Measurements from ENCODE around the genes AEBP1, CAMK2B and OGDH.

GRCh38 chr7:44018674-44019631 is 21.3 kb downstream of the SPDYE1 start:
- RAMPAGE, long total RNA, result start-site peak on the minus strand at chr7:44019145-44019185, 95 and 70 reads in 2 replicates
- RRBS, result under 1% methylated on average over 5 of the region's 69 CpGs

DNA sequence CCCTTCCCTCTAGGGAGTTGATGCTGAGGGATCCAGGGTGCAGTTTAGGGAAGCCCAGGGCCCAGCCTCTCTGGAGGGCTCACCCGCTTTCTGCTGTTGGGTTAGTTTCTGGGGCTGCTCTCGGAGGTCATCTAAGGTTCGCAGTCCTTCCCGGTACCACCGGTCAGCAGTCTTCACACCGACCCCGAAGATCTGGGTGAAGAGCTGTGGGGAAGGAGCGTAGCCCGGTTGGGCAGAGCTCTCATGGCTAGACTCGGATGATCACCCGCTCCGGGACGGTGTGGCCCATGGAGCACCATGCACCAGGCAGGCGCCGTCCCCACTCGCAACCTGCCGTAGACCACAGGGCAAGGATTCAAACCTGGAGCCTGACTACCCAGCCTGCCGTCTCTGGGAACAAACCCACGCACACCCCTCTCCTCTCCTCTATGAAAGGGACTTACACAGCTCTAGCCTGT is 5.9 kb downstream of the POLM start:
- RAMPAGE, long total RNA, result no peak
- RRBS, result 92% methylated on average over 5 of the region's 19 CpGs

GRCh38 chr7:44103701-44104890 is at the start of gene AEBP1:
TSS of gene AEBP1 (plus strand) at chr7:44104345.
- RAMPAGE, long total RNA, result start-site peak on the plus strand at chr7:44104324-44104385, 52 and 212 reads in 2 replicates
- RRBS, result 1% methylated on average over 19 of the region's 94 CpGs

- RAMPAGE, long total RNA, result no peak
- RRBS, result no CpG with 5 or more reads among the region's 5 CpGs
These were observed 2.8 kb upstream of the MYL7 start for GRCh38 chr7:44143838-44144433.

GRCh38 chr7:44313489-44314017 is 11.8 kb downstream of the CAMK2B start:
- RAMPAGE, long total RNA, result no peak
- RRBS, result no CpG with 5 or more reads among the region's 10 CpGs

- RAMPAGE, long total RNA, result no peak
- RRBS, result 2% methylated on average over 16 of the region's 121 CpGs
These were observed at the start of gene CAMK2B for GRCh38 chr7:44325229-44326328. TSS of gene CAMK2B (minus strand) at chr7:44325594.

DNA sequence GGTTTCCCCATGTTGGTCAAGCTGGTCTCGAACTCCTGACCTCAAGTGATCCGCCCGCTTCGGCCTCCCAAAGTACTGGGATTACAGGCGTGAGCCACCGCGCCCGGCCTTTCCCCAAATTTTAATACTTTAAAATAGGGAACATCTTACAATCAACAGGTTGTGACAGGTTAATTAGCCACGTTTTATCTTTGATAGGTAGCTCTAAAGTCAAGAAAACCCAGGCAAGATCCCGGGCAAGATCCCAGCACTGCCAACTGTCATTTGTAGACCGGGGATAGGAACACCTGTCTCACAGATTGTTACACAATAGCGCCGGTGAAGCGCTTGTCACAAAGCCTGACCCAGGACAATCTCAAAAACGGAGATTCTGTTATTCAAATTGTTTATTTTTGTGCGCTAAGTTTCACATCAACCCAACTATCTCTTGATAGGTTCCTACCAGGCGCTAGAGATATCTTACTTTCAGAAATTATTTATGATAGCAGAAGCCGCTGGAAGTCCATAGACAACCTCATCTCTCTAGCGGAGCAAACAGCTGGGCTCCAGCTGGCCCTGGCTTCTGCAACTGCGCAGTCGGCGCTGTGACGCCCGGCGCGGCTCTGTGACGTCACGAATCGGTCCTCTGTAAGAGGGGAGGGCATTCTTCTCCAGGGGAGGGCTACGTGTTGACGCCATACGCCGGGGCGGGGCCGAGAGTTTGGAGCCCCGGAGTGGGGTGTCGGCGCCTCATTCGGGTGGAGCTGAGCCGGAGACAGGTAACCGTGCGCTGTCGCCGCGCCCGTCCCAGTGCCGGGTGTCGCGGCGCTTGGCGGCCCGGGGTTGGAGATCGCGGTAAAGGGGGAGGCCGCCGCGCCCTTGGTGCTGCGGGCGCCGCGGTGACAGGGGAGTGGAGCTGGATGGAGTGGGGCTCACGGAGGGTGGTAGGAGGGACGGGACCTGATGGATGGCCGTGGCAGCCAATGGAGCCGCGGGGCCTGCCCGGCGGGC is at the start of gene OGDH:
Gene OGDH, plus strand, starts transcription at position 732 of the 990 bp plus-strand sequence.
- RAMPAGE, long total RNA, result start-site peak on the plus strand centred at position 710 of the sequence, 53 bp wide, 131 and 372 reads in 2 replicates
- RRBS, result 1% methylated on average over 26 of the region's 68 CpGs

DNA sequence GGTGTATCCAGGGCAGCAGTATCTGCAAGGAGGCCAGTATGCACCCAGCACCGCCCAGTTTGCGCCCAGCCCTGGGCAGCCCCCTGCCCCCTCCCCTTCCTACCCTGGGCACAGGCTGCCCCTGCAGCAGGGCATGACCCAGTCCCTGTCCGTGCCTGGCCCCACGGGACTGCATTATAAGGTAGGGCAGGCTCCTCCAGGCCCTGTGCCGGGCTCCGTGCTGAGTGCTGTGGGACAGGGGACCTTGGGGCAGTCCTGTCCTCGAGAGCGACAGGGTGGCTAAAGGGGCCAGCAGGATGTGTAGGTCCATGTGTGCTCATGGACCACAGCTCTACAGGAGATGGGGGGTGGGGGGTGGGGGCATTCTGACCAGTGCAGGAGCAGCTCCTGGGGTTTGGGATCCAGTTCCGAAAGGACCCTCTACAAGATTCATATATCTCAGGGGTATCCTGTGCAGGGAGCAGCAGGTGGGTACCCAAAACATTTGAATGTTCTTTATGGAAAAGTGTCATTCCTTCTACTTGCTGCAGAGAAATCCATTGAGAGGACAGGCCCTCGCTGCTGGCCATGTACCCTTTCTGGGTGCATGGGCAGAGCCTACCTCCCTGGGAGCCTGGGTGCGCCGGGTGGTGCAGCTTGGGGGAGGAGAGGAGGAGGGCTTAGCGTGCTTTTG is 10.8 kb downstream of the ZMIZ2 start:
- RAMPAGE, long total RNA, result no peak
- RRBS, result no CpG with 5 or more reads among the region's 13 CpGs

DNA sequence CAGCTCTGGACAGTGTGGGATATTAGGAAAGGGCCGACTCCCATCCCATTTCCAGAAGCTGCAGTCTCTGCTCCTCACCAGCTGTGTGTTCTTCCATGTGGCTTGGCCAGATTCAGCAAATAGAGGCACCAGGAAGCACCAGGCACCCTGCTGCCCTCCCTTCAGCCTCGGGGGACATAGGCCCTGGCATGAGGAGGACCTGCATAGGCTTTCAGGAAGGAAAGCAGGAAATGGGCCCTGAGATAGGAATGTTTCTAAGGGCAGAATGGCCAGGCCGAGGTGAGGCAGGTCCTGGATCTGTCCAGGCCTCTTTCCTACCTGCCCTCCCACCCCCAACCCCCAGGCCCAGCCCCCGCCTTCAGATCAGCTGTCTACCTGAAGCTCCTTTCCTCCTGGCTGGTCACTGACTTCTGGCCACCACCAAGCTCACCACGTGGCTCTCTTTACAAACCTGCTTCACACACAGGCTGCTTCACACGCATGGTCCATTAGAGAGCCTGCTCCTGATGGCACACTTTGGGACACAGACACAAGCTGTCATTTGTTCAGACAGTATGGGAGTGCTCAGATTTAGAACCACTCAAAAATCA is 27.6 kb upstream of the PURB start:
- RAMPAGE, long total RNA, result no peak
- RRBS, result no CpG with 5 or more reads among the region's 6 CpGs

- RAMPAGE, long total RNA, result no peak
- RRBS, result no CpG with 5 or more reads among the region's 2 CpGs
These were observed 11.9 kb downstream of the MYO1G start for GRCh38 chr7:44967067-44967255.

DNA sequence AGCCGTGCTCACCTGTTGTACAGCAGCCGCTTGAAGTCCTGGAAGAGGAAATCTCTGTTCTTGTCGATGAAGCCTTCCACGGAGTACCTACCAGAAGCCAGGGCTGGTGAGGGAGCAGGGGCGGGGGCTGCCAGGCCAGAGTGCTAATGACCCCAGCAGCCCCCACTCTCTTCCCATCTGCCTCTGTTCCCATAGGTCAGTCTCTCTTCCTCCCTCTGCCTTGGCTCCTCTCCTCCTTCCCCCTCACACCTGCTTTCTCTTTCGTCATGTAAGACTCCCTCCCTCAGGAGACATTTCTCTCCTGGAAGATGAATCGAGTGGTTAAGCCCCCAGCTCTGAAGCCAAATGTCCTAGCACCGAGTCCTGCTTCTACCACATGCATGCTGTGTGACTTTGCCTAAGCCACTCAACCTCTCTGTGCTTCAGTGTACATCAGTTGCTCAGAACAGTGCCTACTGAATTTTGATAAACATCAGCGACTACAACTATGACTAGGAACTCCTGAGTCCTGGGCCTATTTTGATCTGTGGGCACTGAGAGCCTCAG is 10.9 kb downstream of the MYO1G start:
- RAMPAGE, long total RNA, result no peak
- RRBS, result no CpG with 5 or more reads among the region's 9 CpGs

DNA sequence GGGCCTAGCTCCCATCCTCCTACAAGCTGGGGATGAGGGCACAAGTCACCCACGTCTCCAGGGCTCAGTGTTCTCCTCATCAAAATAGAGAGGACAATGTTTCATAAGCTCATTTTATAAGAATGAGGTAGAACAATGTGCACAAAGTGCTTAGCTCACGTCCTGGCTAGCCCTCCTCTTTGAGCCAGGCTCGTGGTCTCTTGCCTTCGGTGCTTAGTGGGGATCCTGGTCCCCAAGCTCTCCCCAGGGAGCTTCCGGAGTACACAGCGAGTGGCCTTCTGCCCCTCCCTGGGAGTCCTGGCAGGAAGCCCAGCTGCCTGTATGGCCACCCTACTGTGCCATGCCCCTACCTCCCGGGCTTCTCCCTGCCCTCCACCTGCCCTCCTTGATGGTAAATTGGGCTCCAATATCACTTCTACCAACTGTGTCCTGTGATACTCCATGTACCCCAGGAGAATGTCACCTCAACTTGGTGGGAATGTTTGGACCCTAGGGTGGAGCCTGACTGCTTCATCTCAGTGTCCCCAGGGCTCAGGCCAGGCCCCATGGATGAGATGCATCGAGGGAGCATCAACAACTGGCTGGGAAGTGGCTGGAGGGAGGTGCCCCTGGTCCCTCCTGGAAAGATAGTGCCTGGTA is 808 bp downstream of the MYO1G start:
- RAMPAGE, long total RNA, result no peak
- RRBS, result 69% methylated on average over 3 of the region's 8 CpGs

DNA sequence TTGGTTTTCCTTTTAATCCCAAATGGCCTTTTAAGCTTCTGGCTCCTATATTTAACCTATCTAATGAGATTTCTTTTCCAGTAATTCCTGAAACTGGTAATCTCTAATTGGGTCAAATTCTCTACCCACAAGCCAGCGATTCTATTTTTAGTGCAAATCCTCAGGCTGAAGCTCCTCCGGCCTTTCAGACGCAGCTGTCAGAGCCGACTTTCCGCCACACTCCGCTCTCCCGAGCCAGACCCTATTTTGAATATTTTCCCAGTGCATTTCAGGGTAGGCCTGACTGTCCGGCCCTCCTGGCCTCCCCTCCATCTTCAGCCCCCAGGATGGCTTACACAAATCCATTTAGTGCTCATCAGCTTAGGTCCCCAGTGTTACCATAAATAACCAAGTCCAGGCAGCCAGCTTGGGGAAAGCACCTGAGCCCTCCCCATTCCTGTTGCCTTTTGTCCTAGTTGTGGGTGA is 9.6 kb upstream of the ADCY1 start:
- RAMPAGE, long total RNA, result no peak
- RRBS, result no CpG with 5 or more reads among the region's 8 CpGs

- RAMPAGE, long total RNA, result no peak
- RRBS, result no CpG with 5 or more reads among the region's 3 CpGs
These were observed 117.3 kb downstream of the ADCY1 start for GRCh38 chr7:45691423-45691857.

DNA sequence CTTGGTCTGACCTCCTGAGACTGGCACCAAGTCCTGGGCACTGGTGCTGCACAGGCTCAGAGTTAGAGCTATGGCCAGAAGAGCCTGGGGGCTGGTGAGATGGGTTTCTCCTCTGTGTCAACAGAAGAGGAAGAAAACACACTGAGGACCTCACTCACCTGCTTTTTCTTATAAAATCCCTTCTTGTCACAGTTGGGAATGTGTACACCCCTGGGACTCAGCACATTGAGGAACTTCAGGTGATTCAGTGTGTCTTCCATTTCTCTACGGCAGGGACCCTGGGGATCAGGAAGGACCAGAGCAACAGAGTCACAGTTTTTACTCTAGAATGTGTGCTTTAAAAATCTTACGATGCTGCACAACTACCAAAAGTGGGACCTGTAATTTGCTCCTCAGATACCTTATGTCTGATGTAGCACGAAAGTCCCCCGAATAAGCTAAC is 4.7 kb downstream of the IGFBP3 start:
- RAMPAGE, long total RNA, result no peak
- RRBS, result no CpG with 5 or more reads among the region's 4 CpGs

DNA sequence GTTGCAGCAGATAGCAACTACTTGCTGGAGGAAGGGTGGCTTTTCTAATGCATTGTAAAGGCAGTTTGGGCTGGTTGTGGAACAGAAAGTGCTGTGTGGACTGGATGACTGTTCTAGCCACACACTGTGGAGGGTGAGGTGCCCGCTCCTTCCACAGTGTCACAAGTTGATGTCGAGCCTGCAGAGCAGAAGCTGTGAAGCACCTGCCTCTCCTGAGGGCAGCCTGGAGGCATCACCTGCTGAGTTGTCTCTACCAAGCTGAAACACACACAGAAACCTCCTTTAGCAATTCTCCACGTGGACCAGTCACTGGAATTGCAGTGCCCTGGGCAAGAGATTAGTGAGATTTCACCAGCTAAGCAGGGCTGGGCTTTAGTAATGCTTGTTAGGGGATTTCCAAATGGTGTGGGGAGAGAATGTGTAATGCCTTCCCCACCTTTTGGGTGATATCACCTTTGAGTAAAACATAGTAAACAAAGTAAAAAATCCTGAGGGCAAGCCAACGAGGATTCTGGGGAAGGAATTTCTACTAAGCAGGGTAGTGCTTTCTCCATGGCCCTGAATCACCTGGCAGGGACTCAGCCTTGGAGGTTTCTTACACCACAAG is 232.9 kb upstream of the IGFBP3 start:
- RAMPAGE, long total RNA, result no peak
- RRBS, result no CpG with 5 or more reads among the region's 4 CpGs

DNA sequence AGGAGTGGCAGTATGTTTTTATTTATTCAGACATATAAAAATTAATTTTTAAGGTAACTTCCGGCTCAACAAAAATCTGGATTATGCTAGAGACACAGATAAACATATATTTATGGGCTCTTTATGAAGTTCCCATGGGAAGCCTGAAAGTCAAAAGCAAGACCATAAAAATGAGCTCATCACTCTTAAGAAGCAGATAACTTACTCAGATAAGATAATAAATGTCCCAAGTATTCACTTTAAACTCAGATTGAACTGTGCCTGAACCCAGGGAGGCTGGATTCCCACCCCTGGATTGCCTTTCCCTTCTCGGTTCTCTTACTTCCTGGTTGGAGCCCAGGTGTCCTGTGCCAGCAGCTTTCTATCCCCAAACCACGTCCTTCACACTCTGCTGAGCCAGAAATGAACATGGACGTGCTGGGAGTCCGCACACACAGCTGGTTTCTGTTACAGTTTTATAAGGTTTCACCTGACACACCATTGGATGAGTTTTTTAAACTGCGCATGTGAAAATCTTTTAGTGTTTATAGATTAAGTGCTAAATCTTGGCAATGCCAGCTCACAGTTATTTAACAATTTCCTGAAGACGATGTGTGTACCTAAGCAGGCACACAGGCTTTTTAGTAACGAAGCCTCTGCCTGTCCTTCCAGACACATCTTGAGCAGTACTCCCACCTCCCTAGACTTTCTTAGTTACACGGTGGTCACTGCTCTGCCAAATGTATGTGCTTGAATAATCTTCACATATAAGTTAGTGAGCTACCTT is 636.3 kb upstream of the IGFBP3 start:
- RAMPAGE, long total RNA, result no peak
- RRBS, result no CpG with 5 or more reads among the region's 9 CpGs

DNA sequence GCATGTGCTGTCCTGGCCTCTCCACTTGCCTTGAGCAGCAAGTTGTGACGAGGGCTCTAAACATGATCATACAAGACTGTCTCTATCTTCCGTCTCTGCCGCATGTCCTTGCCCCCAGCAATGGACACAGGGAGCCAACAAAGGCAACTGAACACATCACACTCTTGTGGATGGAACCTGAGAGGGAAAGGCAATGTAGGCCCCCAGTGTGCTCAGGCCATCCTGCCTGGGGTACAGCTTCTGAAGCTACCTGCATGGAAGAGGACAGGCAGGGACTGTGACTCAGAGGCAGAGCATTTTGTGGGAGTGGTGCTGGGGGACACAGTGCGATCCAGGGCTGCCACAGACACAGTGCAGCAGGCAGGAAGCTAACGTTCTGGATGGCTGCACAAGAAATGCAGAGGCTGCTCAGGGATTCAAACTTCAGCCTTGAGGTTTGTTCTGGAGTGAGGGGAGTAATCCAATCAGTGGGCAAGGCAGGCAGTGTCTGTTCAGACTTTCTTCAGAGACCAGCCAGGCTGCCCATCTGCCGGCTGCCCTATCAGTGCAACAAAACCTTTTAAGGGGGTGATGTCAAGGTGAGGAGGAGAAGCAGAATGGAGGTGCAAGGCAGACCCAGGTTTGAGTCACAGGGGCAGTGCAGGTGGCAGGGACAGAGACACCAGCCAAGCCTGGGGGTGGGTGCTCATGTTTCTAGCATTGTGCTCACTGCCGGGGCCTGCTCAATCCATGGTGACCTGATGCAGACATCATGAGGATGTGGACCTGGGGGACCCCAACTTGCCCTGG is 648.1 kb upstream of the IGFBP3 start:
- RAMPAGE, long total RNA, result no peak
- RRBS, result no CpG with 5 or more reads among the region's 7 CpGs

GRCh38 chr7:46772656-46773148 is 809.2 kb downstream of the TNS3 start:
- RAMPAGE, long total RNA, result no peak
- RRBS, result no CpG with 5 or more reads among the region's 1 CpG

DNA sequence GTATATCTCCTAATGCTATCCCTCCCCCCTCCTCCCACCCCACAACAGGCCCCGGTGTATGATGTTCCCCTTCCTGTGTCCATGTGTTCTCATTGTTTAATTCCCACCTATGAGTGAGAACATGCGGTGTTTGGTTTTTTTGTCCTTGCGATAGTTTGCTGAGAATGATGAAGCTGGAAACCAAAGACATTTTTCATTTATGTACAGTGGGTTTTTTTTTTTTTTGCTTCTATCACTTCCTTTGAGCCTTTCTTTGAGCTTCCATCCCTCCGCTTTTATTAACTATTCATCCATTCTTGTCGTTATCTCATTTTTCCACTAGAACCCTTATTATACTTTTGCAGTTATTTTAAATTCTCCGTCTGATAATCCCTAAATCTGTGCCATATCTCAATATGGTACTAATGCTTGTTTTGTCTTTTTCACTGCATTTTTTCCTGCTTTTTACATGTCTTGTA is 780.1 kb downstream of the TNS3 start:
- RAMPAGE, long total RNA, result no peak
- RRBS, result no CpG with 5 or more reads among the region's 6 CpGs